Colon Carcinoma Metastatic in the Brain (tissue), 2 donors: Measurements from ENCODE around the genes VPS9D1 and DBNDD1.

GRCh38 chr16:89439549-89440217 lies 50.7 kb downstream of the ANKRD11 start:
- PRO-cap, 2 experiments, result no peak in any of the 2 experiments

GRCh38 chr16:89581937-89582731 lies 6.6 kb downstream of the CPNE7 start:
- PRO-cap, 2 experiments, result no peak in any of the 2 experiments

GRCh38 chr16:89593704-89594391 lies 18.3 kb downstream of the CPNE7 start:
- PRO-cap, 2 experiments, result no peak in any of the 2 experiments

DNA sequence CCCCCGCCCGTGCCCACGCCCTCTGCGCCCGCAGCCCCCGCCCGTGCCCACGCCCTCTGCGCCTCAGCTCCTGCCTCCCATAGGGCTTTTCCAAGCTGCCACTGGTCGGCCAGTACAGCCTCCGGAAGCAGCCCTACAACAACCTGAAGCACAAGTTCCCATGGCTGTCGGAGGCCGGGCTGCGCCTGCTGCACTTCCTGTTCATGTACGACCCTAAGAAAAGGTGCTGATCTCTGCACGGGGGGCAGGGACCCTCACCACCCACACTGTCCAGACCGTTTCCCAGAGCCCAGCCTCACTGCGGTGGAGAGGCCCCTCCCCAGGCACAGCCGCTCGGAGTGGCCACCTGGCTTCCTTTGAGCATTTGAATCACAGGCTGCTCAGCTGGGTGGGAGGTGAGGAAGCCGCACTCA lies 6.7 kb downstream of the SPATA2L start:
- PRO-cap, 2 experiments, result no peak in any of the 2 experiments

- PRO-cap, 2 experiments, result no peak in any of the 2 experiments
These were observed 4.0 kb downstream of the SPATA2L start for GRCh38 chr16:89697468-89697977.

DNA sequence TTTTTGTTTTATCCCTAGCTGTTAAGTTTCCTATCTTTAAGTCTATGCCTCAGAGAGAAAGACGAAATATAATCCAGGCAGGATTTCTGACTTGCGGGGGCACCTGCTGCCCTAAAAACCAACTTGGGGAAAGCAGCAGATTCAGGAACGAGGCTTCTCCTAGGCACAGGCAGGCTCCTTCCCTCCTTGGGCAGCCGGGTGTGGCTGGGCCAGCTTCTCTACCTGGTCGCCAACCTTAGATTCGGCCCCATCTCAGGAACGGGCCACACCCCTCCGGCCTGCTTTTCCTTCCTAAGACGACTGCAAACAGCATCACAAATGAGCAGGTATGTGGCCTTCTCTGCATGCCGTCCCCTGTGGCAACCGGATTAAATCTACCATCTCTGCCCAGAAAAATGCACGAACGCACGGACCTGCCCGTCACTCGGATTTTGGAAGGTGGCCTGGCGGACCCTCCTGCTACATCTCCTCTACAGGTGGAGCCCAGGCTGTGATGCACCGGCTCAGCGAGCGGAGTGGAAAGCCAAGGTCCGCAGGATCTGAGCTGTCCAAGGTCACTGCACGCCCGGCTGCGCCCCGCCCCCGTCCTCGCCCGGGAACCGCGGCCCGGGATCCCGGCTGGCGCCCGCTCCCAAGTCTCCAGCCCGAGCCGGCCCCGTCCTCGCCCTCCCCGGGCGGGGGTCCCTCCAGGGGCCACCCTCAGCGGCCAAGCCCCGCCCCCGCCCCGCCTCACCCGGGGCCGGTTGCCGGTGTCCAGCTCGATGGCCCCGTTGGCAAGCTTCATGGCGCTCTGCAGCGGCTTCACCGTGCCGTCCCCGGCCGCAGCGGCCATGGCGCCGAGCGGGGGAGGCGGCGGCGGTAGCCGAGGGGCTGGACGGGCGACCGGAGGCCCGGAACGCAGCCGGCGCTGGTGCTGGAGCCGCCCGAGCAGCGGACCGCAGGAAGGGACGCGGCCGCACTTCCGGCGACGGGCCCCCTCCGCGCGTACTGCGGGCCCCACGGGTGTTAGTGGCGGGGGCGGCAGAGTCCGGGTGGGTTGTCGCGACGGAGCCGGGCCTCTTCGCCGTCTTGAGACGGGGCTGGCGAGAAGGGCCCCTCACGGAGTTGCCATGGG lies at the start of gene VPS9D1:
Gene VPS9D1, minus strand, starts transcription at position 869 of the 1,114 bp plus-strand sequence.
- PRO-cap, 2 experiments, result peak in 1 of 2 experiments; most common plus-strand start position 1,008 of the sequence (in 1)

- PRO-cap, 2 experiments, result no peak in any of the 2 experiments
These were observed 2.9 kb downstream of the ZNF276 start for GRCh38 chr16:89724077-89724822.

GRCh38 chr16:89733467-89734181 lies 12.3 kb downstream of the ZNF276 start:
- PRO-cap, 2 experiments, result no peak in any of the 2 experiments

- PRO-cap, 2 experiments, result no peak in any of the 2 experiments
These were observed 2.0 kb downstream of the SPIRE2 start for GRCh38 chr16:89830294-89830602.

- PRO-cap, 2 experiments, result peak in 2 of 2 experiments; most common plus-strand start chr16:89833698 (in 1); most common minus-strand start chr16:89833690 (in 2)
These were observed 5.2 kb downstream of the SPIRE2 start for GRCh38 chr16:89833478-89833914.

DNA sequence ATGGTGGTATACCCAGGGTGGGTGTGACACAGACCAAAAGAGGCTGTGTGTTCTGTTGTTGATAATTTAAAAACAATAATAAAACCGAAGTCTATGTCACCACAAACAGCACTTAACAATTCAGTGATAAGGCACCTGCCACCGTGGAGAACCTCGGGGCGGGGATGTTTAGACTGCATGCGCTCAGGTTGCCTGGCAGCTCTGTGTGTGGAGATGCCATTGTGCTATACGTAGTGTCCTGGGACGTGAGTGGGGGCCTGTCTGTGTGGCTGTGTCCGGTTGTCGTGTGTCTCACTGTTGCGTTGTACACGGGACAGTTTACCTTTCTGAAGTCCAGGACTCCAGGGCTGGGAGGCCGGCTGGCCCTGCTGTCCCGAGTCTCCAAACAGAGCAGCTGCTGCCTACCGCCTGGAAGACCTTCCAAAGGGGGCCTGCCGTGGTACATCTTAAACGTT lies 18.8 kb downstream of the SPIRE2 start:
- PRO-cap, 2 experiments, result peak in 1 of 2 experiments; most common plus-strand start position 233 of the sequence (in 1)

DNA sequence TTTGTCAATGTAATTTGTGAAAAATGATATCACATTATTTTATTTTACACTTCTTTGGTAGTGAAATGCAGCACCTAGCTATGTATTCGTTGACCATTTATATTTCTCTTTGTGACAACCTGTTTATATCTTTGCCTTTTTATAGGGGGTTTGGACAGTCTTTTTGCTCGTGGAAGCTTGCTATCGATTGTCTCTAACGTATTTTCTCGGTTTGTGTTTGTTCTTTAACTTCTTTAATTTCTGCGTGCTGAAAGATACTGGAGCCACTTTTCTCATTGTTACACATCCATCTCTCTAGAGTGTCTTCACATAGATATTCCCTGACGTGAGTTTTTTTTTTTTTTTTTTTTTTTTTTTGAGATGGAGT lies 1.8 kb downstream of the TCF25 start:
- PRO-cap, 2 experiments, result no peak in any of the 2 experiments

DNA sequence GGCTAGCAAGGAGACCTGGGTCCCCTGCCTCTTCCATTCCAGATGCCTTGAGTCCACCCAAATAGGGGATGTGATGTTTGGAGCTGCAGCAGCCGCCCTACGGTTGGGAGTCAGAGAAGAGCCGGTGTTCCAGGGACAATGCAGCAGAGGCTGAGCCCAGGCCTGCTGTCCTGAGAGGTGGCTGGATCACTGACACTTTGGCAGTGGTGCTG lies 5.6 kb upstream of the MC1R start:
- PRO-cap, 2 experiments, result no peak in any of the 2 experiments

- PRO-cap, 2 experiments, result no peak in any of the 2 experiments
These were observed 2.8 kb downstream of the TUBB3 start for GRCh38 chr16:89925625-89926736.

GRCh38 chr16:90019291-90020173 lies at the start of gene DBNDD1:
TSS of gene DBNDD1 (minus strand) at chr16:90019456.
- PRO-cap, 2 experiments, result no peak in any of the 2 experiments

GRCh38 chr16:90056519-90056973 lies 20.6 kb downstream of the PRDM7 start:
- PRO-cap, 2 experiments, result no peak in any of the 2 experiments